SJSA1 (cell line): ENCODE results near the genes CTBP2 and BCCIP.

DNA sequence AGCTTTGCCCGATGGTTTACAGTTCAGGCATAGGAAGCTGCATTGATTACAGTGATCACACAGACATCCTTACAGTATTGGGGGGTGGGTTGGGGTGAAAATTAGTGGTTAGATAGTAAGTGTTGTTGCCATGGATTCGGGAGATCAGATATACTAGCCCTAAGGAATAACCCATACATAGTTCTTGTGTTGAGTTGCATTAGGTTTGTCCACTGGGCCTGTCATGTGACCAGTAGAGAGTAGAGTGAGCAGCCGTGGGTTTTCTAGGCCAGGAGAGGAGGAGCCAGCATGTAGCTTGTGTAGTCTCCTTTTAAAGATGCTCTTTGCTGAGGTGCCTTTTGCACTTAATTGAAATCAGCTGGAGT, 36.0 kb downstream of the ZRANB1 start:
- RAMPAGE, long total RNA = no peak

GRCh38 chr10:124991860-124992059, 36.1 kb downstream of the CTBP2 start:
- RAMPAGE, long total RNA = no peak

DNA sequence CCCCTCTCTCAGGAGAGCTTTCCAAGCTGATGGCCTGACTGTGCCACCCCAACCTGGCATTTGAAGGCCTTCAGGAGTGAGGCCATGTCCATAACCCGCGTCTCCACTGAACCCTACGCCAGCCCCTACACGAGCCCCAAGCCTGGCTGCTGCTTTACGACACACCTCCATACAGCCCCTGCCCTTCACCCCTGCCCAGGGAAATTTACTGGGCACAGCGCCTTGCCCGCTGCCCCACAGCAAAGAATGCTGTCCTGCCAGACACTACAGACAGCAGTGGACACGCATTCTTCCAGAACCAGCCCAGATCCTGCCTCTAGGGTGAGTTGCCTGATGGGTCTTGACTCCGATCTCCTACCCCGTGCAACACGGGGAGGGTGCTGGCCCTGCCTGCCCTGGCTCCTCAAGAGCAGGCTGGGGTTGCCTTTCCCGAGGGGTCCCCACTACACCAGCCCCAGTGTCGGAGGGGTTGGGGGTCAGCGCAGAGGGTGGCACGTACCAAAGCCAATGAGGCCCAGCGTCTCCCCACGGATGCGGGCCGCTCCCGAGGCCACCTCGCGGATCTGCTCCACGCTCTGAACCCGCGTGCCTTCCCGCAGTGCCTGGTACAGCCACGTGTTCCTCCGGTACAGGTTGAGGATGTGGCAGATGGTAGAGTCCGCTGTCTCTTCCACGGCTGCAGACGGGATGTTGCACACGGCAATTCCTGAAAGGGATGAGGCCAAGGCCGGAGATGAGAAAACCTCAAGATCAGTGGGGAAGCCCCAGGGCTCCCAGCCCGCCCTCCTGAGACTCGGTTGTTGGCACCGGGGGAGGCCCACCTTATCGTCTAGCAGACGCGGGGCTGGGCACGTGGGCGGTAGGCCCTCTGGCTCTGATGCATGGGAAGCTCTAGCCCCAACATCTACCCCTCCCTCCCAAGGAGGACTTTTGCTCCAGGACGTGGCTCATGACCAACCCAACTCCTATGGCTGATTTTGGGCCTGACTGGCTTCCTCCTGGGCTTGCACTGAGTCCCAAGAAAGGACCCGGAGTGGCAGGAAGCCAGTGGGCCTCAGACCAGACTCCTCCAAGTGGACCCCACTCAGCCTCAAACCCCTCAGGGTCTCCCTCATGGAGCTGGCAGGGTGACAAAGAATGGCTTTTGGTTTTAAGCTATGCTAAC, 30.0 kb downstream of the CTBP2 start:
- RAMPAGE, long total RNA = no peak

- RAMPAGE, long total RNA = no peak
Measured at GRCh38 chr10:125023276-125023870, 4.5 kb downstream of the CTBP2 start.

DNA sequence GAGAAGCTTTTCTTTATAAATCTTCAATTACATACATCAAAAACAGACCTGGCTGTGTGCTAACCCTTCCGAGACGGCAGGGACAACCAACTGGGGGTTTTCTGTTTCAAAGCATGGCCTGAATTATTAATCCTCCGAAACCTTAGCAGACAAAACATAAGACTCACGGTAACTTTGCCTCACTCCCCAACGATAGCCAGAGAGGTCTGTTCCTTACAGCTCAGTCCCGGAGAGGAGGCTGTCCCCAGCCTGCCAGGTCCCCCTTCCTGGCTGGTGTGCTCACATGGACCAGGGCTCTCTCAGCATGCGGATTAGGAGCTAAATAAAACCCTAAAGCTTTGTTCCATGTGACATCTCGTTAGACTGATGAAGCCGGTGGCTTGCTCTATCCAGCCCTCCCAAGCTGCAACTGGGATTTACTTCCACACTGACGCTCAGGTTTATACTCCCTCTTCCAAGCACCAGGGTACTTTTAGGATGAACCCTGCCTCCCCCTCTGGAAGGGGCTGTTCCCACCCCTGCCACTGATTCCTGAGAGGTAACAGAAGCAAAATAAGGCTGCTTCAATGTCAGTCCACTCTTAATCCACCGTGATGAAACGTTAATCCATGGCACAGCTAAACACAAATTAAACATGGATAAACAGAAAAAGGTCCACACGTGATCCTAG, at the start of gene CTBP2:
CTBP2 (minus strand) TSS at position 281 of the 670 bp plus-strand sequence.
- RAMPAGE, long total RNA = no peak

- RAMPAGE, long total RNA = no peak
Measured at GRCh38 chr10:125092976-125094216, 65.5 kb upstream of the CTBP2 start.

- RAMPAGE, long total RNA = no peak
Measured at GRCh38 chr10:125099054-125100033, 71.5 kb upstream of the CTBP2 start.

GRCh38 chr10:125119927-125120569, 92.2 kb upstream of the CTBP2 start:
- RAMPAGE, long total RNA = no peak

GRCh38 chr10:125120883-125121495, 93.1 kb upstream of the CTBP2 start:
- RAMPAGE, long total RNA = no peak

DNA sequence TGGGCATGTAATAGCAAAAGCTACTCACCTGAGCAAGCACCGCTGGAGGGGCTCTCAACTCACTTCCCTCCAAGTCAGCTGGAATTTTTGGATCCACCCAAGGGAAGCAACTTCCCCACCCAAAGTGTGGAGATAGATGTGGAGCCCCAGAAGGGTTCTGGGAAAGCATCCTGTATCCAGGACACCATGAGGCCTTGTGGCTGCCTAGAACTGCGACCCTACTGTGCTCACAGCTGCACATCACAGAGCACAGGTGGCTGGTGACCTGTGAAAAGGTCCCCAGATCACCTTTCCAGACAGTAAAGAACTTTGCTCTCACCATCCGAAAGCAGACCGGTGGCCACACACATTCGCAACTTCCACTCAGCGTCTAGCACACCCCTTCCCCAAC, 111.7 kb upstream of the CTBP2 start:
- RAMPAGE, long total RNA = no peak

DNA sequence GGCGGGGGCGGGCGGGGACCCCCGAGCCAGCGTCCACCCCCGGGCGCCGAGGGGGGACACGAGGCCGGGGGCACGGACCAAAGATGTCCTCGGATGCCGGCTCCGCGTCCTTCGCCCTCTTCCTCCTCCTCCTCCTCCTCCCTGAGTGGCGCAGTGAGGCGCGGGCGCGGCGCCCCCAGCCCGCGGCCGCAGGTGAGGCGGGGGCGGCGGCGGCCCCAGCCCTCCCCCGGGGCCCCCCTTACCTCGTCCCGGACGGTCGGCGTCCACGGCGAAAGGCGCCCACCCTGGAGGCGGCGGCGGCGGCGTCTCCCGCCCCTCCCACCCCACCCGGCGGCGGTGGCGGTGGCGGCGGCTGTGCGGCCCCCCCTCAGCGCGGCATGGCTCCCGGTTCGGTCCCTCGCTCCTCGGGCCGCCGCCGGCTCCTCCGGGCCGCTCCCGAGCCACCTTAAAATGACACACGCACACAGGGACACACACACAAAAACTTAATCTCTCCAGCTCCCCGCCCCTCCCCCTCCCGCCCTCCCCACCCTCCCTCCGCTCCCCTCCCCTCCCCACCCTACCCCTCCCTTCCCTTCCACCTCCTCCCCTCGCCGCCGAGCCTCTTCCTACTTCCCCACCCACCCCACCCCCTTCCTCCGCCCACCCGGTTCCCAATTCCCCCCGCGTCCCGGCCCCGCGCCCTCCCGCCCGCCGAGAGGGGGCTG, 132.4 kb upstream of the CTBP2 start:
- RAMPAGE, long total RNA = no peak

- RAMPAGE, long total RNA = no peak
Measured at GRCh38 chr10:125710188-125710637, 9.3 kb upstream of the EDRF1 start.

DNA sequence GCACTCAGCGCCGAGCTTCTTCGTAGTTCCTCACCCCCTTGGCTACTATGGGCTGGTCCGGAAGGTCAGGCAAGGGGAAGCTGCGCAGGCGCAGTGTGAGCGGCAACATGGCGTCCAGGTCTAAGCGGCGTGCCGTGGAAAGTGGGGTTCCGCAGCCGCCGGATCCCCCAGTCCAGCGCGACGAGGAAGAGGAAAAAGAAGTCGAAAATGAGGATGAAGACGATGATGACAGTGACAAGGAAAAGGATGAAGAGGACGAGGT, at the start of gene BCCIP:
BCCIP (plus strand) TSS at position 96 of the 262 bp plus-strand sequence.
- RAMPAGE, long total RNA = start-site peak on the plus strand centred at position 98 of the sequence, 10 bp wide, 1,757 and 878 reads in 2 replicates

DNA sequence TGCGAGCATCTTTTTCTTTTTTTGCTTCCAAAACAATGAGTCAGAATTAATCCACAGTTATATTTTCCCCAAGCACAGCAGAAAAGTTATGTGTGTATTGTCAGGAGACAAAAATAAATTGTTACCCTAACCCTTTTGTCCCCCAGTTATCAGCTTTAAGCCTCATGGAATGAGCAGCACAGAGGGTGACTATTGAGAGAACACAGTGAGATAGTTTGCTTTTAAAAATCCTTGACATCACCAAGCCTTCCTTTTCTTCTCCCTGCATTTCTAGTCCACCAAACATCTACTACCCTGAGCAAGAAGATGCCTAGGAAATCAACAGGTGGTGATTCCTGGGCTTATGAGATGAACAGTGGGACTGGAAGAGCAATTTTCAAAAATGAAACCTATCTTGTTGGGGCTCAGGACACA, 27.9 kb downstream of the BCCIP start:
- RAMPAGE, long total RNA = no peak

- RAMPAGE, long total RNA = no peak
Measured at GRCh38 chr10:126199239-126199625, 189.0 kb downstream of the ADAM12 start.

- RAMPAGE, long total RNA = no peak
Measured at GRCh38 chr10:126225408-126225936, 162.8 kb downstream of the ADAM12 start.

GRCh38 chr10:126917267-126917849, 12.1 kb downstream of the DOCK1 start:
- RAMPAGE, long total RNA = no peak

DNA sequence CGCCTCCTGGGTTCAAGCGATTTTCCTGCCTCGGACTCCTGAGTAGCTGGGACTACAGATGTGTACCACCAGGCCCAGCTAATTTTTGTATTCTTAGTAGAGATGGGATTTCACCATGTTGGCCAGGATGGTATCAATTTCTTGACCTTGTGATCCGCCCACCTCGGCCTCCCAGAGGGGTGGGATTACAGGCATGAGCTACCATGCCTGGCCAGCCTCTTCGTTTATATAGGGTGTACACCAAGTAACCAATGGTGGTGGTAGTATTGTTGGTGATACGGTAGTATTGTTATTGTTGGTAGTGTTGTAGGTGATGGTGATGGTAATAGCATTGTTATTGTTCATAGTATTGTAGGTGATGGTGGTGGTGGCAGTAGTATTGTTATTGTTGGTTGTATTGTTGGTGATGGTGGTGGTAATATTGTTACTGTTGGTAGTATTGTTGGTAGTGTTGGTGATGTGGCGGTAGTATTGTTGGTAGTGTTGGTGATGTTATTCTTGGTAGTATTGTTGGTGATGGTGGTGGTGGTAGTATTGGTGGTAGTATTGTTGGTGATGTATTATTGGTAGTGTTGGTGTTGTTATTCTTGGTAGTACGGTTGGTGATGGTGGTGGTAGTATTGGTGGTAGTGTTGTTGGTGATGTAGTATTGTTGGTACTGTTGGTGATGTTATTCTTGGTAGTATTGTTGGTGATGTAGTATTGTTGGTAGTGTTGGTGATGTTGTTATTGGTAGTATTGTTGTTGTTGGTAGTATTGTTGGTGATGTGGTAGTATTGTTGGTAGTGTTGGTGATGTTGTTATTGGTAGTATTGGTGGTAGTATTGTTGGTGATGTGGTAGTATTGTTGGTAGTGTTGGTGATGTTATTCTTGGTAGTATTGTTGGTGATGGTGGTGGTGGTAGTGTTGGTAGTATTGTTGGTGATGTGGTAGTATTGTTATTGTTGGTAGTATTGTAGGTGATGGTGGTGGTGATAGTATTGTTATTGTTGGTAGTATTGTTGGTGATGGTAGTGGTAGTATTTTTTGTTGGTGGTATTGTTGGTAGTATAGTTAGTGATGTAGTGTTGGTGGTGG, 47.0 kb downstream of the DOCK1 start:
- RAMPAGE, long total RNA = no peak

GRCh38 chr10:127196999-127197222, 520 bp upstream of the INSYN2A start:
- RAMPAGE, long total RNA = no peak

- RAMPAGE, long total RNA = no peak
Measured at GRCh38 chr10:127296880-127297568, 100.6 kb upstream of the INSYN2A start.